ENCODE results near the gene SHISAL1.

DNA sequence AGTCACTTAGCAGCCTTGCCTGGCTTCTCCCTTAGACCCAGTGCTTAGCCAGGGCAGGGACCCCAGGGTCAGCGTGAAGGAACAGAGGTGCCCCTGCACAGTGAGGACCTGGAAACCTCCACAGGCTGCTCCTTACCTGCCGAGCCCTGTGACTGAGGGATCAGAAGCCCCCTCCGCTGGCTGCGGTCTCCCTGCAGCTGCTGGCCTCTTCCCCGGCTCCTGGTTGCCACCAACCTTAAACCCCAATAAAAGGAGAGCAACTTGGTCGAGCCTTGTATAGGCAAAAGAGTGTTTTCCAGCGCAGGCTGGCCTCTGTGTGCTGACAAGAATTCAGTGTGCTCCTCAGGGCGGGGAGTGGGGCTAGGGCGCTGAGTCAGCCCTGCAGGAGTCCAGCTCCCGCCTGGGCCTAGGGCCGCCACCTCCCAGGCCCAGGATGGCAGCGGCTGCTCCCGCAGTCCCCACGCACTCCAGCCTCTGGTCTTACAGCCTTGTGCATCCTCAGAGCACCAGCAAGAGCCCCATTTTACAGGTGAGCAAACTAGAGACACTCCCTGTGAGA, at the start of gene SHISAL1:
Gene SHISAL1, minus strand, starts transcription at position 337 of the 559 bp plus-strand sequence.
- PRO-cap = no peak
CAGE:
- cytosol, long polyA minus RNA = no peak
- cytosol, long polyA plus RNA = no peak
- long polyA plus RNA = no peak
- nucleus, long polyA minus RNA = no peak
- nucleus, long polyA plus RNA = no peak

- PRO-cap = no peak
CAGE:
- cytosol, long polyA minus RNA = no peak
- cytosol, long polyA plus RNA = no peak
- long polyA plus RNA = no peak
- nucleus, long polyA minus RNA = no peak
- nucleus, long polyA plus RNA = no peak
These were observed 54.0 kb upstream of the SHISAL1 start for GRCh38 chr22:44366676-44367271.

GRCh38 chr22:44526621-44527022, 28.6 kb upstream of the RTL6 start:
- PRO-cap = no peak
CAGE:
- cytosol, long polyA minus RNA = no peak
- cytosol, long polyA plus RNA = no peak
- long polyA plus RNA = no peak
- nucleus, long polyA minus RNA = no peak
- nucleus, long polyA plus RNA = no peak

GRCh38 chr22:44638921-44639693, 62.9 kb upstream of the PRR5 start:
- PRO-cap = no peak
CAGE:
- cytosol, long polyA minus RNA = no peak
- cytosol, long polyA plus RNA = no peak
- long polyA plus RNA = no peak
- nucleus, long polyA minus RNA = no peak
- nucleus, long polyA plus RNA = no peak

DNA sequence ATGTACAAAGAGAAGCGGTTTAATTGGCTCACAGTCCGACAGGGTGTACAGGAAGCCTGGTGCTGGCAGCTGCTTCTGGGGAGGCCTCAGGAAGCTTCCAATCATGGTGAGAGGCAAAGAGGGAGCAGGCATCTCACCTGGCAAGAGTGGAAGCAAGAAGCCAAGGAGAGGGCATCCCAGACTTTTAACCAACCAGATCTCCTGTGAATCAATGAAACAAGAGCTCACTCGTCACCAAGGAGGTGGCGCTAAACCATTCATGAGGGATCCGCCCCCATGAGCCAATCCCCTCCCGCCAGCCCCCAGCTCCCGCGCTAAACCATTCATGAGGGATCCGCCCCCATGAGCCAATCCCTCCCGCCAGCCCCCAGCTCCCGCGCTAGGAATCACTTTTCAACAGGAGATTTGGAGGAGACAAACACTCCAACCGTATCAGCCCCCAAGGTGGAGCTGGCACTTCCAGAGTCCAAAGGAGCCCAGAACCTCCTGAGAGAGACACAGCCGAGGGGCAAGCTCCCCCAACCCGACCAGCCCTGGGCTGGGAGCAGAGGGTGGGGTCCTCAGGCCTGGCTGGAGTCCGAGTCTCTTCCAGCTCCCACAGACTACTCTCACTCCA, 41.0 kb upstream of the PRR5 start:
- PRO-cap = no peak
CAGE:
- cytosol, long polyA minus RNA = no peak
- cytosol, long polyA plus RNA = no peak
- long polyA plus RNA = no peak
- nucleus, long polyA minus RNA = no peak
- nucleus, long polyA plus RNA = no peak

GRCh38 chr22:44668941-44669519, 33.0 kb upstream of the PRR5 start:
- PRO-cap = no peak
CAGE:
- cytosol, long polyA minus RNA = no peak
- cytosol, long polyA plus RNA = no peak
- long polyA plus RNA = no peak
- nucleus, long polyA minus RNA = no peak
- nucleus, long polyA plus RNA = no peak

DNA sequence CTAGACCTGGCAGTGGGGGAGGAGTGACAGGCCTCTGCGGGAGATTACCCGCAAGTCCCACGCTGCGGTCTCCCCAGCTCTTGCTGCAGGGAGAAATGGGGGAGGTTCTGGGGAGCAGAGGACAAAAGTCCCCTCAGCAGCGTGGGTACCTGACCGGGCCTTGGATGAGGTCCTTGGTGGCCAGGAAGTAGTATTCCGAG, 113.0 kb downstream of the ARHGAP8 start:
- PRO-cap = no peak
CAGE:
- cytosol, long polyA minus RNA = no peak
- cytosol, long polyA plus RNA = no peak
- long polyA plus RNA = no peak
- nucleus, long polyA minus RNA = no peak
- nucleus, long polyA plus RNA = no peak

GRCh38 chr22:45008219-45008649, 1.6 kb downstream of the PHF21B start:
- PRO-cap = no peak
CAGE:
- cytosol, long polyA minus RNA = no peak
- cytosol, long polyA plus RNA = no peak
- long polyA plus RNA = no peak
- nucleus, long polyA minus RNA = no peak
- nucleus, long polyA plus RNA = no peak

DNA sequence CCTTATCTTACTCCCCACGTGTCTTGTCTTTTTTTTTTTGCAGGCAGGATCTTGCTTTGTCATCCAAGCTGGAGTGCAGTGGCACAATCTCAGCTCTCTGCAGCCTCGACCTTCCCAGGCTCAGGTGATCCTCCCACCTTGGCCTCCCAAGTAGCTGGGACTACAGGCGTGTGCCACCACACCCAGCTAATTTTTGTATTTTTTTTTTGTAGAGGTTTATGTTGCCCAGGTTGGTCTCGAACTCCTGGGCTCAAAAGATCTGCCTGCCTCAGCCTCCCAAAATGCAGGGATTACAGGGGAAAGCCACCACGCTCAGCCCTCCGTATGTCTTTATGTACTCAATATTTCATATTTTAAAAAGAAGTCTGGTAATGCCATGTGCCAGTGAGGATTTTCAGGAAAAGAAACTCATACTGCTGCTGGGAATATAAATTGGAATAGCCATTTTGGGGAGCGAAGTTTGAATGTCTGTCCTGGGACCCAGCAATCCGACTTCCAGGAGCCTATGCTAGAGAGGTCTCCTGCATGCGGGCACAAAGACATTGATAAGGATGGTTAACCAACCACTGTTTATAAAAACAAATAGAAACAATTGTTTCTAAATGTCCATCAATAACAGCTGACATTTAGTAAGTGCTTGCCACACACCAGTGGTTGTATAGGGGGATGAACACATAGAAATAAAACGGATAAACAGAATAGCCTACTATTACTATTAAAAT, 23.3 kb upstream of the NUP50 start:
- PRO-cap = no peak
CAGE:
- cytosol, long polyA minus RNA = no peak
- cytosol, long polyA plus RNA = no peak
- long polyA plus RNA = no peak
- nucleus, long polyA minus RNA = no peak
- nucleus, long polyA plus RNA = no peak

DNA sequence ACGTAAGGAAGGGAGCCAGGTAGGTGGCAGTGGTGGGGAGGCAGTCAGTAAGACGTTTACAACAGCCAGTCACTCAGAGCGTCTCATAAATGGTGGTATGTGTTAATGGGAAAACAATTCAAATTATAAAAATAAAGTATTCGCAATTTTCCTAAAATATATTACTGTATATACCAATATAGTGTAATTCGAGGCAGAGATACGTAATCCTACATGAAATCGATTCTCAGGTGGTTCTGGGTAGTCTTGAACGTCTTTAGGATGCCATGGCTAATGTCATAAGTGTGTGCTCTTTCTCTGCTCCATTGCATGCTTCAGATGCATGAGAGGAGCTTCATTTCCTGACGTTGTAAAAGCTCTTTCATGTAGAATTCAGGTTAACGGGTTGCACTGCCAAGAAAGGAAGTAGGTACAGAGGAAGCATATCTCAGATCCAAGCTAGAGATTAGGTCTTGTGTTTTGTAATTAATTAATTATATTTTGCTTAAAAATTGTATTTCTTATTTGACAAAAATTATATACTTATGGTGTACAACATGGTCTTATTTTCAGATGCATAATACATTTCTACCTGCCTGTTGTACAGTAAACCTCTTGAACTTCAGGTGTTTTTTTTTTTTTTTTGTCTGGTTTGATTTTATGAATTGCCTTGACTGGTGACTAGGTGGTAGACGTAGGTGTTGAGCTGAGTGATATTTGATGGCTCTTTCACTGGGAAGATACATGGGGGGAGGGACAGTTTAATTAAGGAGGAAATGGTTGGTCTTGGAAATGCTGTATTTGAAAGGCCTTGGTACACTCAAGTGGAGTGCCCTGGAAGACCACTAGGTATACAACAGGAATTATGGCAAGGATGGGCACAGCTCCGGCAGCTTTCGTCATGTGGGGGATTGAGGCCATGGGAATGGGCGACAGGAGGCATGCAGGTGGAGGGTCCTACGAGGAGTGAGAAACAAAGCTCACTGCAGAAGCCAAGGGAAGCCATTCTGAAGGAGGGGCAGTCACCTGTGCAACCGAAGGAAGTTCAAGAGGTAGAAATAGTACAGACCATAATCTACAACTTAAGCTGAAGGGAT, 9.3 kb downstream of the NUP50 start:
- PRO-cap = no peak
CAGE:
- cytosol, long polyA minus RNA = no peak
- cytosol, long polyA plus RNA = no peak
- long polyA plus RNA = no peak
- nucleus, long polyA minus RNA = no peak
- nucleus, long polyA plus RNA = start-site peak on the plus strand centred at position 63 of the sequence, 91 bp wide, 14 and 13 reads in 2 replicates; start-site peak on the plus strand centred at position 743 of the sequence, 39 bp wide, 20 and 26 reads in 2 replicates

- PRO-cap = unidirectional peak, plus-strand start at chr22:45188924
CAGE:
- cytosol, long polyA minus RNA = no peak
- cytosol, long polyA plus RNA = no peak
- long polyA plus RNA = no peak
- nucleus, long polyA minus RNA = no peak
- nucleus, long polyA plus RNA = no peak
These were observed 25.1 kb downstream of the NUP50 start for GRCh38 chr22:45188805-45189156.

GRCh38 chr22:45504213-45504908, 1.7 kb downstream of the FBLN1 start:
- PRO-cap = no peak
CAGE:
- cytosol, long polyA minus RNA = no peak
- cytosol, long polyA plus RNA = no peak
- long polyA plus RNA = no peak
- nucleus, long polyA minus RNA = no peak
- nucleus, long polyA plus RNA = no peak

DNA sequence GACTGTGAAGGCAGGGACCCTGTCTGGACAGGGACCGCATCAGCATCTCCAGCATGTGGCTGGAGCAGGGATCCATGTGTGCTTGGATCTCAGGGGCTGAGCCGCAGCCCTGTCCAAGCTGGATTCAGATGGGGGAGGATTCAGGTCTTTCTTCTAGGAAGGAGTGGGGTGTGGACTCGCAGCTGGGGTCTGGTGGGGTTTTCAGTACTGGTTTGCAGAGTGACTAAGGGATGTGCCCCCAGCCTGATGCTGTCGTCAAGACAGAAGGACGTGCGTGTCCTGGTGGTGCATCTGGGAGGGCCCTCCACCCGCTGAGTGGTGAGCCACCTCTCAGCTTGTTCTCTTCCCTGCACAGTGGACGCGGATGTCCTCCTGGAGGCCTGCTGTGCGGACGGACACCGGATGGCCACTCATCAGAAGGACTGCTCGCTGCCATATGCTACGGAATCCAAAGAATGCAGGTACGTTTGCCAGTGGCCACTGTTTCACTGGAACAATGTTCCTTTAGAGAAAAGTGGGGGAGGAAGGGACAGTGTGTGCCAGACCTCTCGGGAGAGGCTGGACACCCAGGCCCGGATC, 15.7 kb downstream of the FBLN1 start:
- PRO-cap = no peak
CAGE:
- cytosol, long polyA minus RNA = no peak
- cytosol, long polyA plus RNA = no peak
- long polyA plus RNA = no peak
- nucleus, long polyA minus RNA = no peak
- nucleus, long polyA plus RNA = no peak

GRCh38 chr22:45541140-45541490, 38.4 kb downstream of the FBLN1 start:
- PRO-cap = no peak
CAGE:
- cytosol, long polyA minus RNA = no peak
- cytosol, long polyA plus RNA = no peak
- long polyA plus RNA = no peak
- nucleus, long polyA minus RNA = no peak
- nucleus, long polyA plus RNA = no peak

GRCh38 chr22:45551940-45552497, 49.3 kb downstream of the FBLN1 start:
- PRO-cap = no peak
CAGE:
- cytosol, long polyA minus RNA = no peak
- cytosol, long polyA plus RNA = no peak
- long polyA plus RNA = no peak
- nucleus, long polyA minus RNA = no peak
- nucleus, long polyA plus RNA = no peak

GRCh38 chr22:45707509-45708238, 36.0 kb downstream of the ATXN10 start:
- PRO-cap = no peak
CAGE:
- cytosol, long polyA minus RNA = no peak
- cytosol, long polyA plus RNA = no peak
- long polyA plus RNA = no peak
- nucleus, long polyA minus RNA = no peak
- nucleus, long polyA plus RNA = no peak

- PRO-cap = no peak
CAGE:
- cytosol, long polyA minus RNA = no peak
- cytosol, long polyA plus RNA = no peak
- long polyA plus RNA = no peak
- nucleus, long polyA minus RNA = no peak
- nucleus, long polyA plus RNA = no peak
These were observed 119.0 kb downstream of the ATXN10 start for GRCh38 chr22:45790703-45791041.

DNA sequence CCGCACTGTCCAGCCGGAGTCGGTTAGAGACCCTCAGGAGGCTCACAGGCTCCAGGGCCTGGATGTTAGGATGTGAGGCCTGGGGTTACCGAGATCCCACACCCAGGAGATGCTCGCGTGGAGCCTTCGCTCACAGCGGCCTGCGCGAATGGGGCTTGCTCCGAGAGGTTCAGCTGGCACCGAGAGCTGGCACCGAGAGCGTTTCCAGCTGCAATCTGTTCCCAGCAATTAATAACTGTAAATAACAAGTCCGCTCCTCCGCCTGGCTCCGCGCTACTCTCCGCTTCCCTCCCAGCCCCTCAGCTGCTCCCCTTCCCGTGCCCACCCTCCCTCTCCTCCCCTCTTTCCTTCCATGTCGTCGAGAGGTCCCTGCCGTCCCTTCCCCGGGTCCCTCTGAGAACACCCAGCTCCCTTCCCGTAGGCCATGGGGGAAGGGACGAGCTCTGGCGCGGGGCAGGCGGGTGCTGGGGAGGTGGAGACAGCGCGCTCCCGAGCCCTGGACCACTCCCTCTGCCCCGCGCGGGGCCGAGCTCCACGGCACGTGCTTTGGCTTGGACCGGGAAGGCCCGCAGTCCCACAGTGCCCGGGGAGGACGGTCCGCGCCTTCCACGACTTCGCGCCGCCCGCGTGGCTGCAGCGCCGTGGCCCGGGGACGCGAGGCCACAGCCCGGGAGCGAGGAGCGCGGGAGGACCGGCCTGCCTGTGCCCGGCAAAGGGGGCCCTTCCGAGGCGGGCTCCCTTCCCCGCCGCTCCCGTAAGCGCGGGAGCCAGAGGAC, 110.7 kb downstream of the WNT7B start:
- PRO-cap = no peak
CAGE:
- cytosol, long polyA minus RNA = no peak
- cytosol, long polyA plus RNA = no peak
- long polyA plus RNA = no peak
- nucleus, long polyA minus RNA = no peak
- nucleus, long polyA plus RNA = no peak

DNA sequence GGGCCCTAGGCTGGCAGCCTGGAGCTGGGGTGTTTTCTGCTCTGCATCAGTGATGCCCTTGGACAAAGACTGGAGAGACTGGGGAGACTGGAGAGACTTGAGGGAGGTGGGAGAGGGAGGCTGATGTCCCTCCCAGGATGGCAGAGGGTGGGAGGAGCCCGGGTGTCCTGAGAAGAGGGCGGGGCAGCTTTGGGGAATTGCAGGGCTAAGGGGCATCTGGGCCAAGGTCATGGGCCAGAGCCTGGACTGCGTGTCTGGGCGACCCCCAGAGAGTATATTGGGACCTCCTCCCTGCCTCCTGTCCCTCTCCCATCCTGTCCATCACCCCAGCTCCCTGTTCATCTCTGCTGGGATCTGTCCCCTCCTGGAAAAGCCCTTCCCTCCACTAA, 51.7 kb downstream of the WNT7B start:
- PRO-cap = unidirectional peak, plus-strand start at position 92 of the sequence
CAGE:
- cytosol, long polyA minus RNA = no peak
- cytosol, long polyA plus RNA = no peak
- long polyA plus RNA = no peak
- nucleus, long polyA minus RNA = no peak
- nucleus, long polyA plus RNA = no peak

DNA sequence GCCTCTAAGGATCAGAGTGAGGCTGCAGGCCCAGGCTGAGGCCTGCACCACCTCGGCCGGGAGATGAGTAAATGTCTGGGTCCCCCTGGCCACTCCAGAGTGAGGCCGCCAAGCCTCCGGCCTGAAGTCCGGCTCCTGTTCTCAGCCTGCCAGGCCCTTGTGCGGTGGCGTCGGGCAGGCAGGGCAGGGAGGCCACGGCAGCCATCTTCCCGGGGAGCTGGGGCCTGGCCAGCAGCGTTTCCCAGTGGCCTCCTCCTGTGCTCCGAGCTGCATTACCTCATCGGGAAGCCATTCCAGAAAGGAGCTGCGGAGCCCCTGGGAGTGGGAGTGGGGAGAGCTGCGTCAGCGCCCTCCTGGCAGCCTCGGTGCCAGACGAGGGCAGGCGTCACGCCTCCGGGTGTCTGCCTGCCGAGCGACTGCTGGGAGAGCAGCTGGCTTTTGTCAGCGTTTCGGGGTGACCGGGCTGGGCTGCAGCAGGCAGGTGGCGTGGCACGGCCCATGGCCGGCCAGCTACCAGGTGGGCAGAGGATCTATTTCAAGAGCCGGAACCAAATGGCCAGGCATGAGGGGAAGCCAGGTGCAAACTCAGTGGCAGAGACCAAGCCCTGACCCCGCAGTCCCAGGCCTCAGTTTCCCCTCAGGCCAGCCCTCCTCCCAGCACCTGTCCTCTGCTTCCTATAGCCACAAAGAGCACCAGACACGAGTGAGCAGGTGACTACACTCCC, 30.9 kb upstream of the WNT7B start:
- PRO-cap = no peak
CAGE:
- cytosol, long polyA minus RNA = no peak
- cytosol, long polyA plus RNA = no peak
- long polyA plus RNA = no peak
- nucleus, long polyA minus RNA = no peak
- nucleus, long polyA plus RNA = no peak